ENCODE data around the gene CXXC1.

DNA sequence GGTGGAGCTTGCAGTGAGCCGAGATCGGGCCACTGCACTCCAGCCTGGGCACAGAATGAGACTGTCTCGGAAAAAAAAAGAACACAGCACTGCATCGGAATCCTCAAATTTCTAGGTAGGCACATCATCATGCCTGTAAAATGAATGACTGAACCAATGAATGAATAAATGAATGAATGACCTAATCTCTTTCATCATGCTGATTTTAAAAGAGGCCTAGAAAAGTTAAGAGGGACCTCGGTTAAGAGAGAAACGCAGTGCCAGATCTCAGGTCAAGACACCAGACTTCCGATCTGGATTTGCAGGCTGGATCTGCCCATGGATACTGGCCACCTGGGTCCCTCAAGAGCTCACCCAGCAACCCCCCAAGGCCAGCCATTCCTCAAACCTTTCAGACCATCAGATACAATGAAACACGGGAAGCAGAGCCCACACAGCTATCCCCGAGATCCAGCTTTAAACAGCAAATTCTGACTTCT, 5.3 kb downstream of the SMAD7 start:
- RRBS: no CpG with 5 or more reads among the region's 9 CpGs

- RRBS: 1% methylated on average over 22 of the region's 54 CpGs
Observed at GRCh38 chr18:48947977-48948966, 2.5 kb downstream of the SMAD7 start.

GRCh38 chr18:48956294-48956776, 5.6 kb upstream of the SMAD7 start:
- RRBS: no CpG with 5 or more reads among the region's 2 CpGs

DNA sequence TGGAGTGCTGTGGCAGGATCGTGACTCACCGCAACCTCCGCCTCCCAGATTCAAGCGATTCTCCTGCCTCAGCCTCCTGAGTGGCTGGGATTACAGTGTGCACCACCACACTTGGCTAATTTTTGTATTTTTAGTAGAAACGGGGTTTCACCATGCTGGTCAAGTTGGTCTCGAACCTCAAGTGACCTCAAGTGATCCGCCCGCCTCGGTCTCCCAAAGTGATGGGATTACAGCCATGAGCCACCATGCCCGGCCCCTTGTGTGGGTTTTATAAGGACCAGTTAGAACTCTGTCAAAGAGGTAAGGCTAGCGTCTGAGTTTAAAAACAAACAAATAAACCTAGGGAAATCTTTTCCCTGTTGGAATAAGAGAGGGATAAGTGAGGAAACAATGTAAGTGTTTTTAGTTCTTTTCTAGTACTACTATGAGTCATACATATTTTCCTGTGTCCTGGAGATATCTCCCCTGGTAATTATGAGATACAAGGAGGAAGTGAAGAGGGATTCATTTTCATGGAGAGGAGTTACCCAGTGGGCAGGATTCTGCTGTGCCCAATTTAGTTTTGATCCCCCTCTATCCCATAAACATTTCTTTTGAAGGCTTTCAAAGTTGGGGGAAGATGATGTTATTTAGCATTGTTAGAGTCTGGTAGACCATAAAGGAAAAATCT, 9.6 kb upstream of the SMAD7 start:
- RRBS: no CpG with 5 or more reads among the region's 11 CpGs

DNA sequence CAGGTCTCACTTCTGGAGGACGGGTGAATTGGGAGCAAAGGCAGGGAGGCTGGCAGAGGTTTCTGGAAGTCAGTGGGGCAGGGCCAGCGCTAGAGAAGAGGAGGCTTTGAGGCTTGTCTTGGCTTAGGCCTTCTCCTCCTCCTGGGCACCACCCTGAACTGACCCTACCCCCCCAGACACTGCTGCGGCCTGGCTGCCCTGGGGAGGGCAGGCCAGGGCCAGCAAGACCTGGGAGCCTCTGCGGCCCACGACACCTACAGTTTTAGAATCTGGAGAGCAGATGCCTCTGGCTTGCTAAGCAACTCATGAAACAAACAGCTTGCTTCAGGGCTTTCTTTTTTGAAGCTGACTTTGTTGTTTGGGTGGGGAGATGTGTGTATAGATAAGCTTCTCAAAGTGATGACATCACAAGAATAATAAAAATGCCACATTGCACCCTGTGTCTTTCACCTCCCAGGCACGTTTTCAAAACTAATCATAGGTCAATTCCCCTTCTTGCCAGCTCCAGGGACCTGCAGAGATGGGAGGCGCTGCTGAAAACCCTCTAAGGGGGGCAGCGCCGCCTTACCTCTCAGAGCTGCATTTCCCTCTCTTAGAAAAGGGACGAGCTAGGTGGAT, 46.2 kb upstream of the SMAD7 start:
- RRBS: no CpG with 5 or more reads among the region's 10 CpGs

- RRBS: 89% methylated on average over 2 of the region's 17 CpGs
Observed at GRCh38 chr18:49021327-49022034, 70.7 kb upstream of the SMAD7 start.

DNA sequence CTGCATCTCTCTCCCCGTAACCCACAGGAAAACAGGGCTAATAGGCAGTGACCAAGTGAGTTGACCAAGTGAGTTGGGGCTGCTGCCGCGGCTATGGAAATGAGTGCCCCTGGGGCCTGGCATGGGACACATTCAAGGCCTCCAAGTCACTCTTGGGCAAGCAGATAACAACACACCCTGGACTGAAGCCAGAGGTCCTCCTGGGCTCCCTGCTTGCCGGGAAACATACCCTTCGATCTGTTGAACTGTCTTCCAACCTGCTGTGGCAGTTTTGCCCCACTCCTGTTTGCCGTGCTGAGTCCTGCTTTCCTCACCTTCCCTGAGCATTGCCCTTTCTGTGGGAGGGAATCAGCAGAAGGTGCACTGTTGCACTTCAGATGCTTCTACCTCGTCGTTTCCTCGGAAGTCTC, 89.2 kb downstream of the LIPG start:
- RRBS: no CpG with 5 or more reads among the region's 9 CpGs

DNA sequence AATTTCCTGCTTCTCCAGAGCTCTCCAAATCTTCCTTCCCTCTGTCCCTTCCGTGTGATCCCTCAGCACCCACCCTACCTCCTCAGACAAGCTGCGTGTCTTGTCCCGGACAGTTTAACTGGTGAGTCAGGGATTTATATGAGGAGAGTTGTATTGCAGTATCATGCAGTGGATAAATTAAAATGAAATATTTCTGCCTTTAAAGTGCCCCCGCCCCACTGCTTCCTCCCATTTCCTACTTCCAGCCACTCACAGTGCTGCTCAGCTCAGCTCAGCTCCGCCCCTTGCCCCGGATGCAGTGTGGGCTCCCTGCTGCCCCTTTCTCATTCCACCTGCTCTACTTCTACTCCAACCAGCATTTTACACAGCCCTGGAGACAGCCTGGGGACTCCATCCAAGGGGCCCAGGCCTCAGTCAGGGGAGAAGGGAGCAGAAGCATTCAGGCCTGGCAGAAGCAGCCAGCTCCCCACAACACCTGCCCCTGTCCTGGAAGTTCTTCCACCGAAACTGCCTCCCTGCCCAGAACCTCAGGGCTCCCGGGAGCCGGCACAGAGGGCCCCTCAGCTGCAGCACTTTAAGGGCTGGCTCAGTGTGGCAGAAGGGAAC, 102.1 kb downstream of the LIPG start:
- RRBS: no CpG with 5 or more reads among the region's 9 CpGs

- RRBS: no CpG with 5 or more reads among the region's 14 CpGs
Observed at GRCh38 chr18:49849254-49850173, 36.2 kb upstream of the ACAA2 start.

DNA sequence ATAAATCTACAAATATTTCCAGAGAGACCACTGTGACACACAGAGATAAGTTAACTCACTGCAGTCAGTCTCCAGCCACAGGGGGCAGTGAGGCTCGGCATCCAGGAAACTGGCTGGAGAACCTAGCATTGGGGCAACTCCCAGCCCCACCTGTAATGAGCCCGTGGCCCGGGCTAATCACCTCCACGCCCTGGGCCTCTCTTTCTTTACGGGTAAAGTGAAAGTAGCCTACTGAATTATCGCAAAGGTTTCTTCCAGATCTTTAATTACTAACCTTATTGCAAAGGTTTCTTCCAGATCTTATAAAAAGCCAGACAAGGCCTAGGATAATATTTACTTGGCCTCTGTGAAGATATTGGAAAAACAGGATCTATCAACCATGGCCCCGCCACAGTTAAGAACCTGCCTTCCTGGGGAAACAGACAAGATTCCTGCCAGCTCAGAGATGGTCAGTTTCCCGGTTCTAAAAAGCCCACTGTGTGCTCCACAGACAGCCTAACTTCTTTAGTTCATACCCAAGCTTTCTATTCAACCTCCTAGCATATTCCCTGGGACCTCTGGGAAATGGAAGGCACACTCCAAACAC, 45.8 kb upstream of the ACAA2 start:
- RRBS: no CpG with 5 or more reads among the region's 8 CpGs

DNA sequence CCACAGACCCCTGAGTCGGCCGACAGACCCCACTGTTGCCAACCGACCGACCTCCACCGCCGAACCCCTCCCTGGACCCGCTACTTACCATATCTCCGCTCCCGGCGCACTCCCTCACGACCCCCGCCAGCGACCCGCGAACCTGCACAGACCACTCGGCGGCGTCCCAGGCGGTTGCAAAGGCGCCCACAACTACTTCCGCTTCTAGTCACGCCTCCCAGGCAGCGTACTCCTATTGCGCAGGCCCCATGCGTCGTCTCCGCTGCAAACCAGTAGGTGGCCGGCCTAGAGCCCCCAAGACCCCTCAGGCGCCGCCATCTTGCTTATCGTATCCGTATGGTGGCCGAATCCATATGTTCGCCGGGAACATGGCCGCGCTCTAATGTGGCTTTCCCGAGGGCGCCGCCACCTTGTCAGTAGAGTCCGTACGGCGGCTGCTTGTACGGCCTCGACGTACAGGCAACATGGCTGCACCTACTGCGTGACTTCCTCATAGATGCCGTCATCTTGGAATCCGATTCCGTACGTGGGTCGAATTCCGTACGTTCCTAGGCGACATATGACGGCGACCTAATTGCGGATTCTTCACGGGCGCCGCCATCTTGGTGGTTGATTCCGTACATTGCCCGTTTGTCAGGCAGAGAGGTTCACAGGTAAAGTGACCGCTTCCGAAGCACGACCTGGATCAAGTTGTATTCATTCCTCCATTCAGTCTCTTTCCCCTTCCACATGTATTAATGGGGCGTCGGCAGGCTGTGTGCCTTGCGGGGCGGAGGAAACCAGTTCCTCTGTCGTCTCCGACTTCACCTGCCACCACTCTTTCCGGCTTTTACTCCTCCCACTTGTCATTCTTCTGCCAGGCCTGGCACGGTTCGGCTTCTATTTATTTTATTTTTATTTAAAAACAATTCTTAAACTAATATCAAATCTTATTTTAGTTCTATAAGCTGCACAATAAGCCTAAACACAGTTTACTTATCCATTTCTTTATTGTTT, at the start of gene CXXC1:
CXXC1 (minus strand) TSS at position 194 of the 996 bp plus-strand sequence.
- RRBS: 2% methylated on average over 8 of the region's 75 CpGs

- RRBS: no CpG with 5 or more reads among the region's 7 CpGs
Observed at GRCh38 chr18:50611223-50611951, 51.5 kb downstream of the MAPK4 start.

GRCh38 chr18:50656894-50657580, 97.2 kb downstream of the MAPK4 start:
- RRBS: no CpG with 5 or more reads among the region's 9 CpGs

DNA sequence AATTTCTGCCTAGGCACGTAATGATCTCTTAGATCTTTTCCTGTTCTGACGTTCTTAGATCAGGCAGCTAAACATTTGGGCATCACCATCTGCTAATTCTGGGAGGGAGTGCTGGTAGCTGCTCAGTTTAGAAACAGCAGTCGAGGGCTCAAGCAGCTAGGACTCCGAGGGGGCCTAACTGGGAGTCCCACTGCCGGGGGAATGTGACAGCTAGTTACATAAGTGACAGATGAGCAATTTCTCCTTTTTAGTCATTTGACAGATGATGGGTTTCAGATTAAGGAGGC, 92.8 kb downstream of the MRO start:
- RRBS: no CpG with 5 or more reads among the region's 5 CpGs

GRCh38 chr18:50797067-50798141, 22.4 kb downstream of the MRO start:
- RRBS: no CpG with 5 or more reads among the region's 18 CpGs

DNA sequence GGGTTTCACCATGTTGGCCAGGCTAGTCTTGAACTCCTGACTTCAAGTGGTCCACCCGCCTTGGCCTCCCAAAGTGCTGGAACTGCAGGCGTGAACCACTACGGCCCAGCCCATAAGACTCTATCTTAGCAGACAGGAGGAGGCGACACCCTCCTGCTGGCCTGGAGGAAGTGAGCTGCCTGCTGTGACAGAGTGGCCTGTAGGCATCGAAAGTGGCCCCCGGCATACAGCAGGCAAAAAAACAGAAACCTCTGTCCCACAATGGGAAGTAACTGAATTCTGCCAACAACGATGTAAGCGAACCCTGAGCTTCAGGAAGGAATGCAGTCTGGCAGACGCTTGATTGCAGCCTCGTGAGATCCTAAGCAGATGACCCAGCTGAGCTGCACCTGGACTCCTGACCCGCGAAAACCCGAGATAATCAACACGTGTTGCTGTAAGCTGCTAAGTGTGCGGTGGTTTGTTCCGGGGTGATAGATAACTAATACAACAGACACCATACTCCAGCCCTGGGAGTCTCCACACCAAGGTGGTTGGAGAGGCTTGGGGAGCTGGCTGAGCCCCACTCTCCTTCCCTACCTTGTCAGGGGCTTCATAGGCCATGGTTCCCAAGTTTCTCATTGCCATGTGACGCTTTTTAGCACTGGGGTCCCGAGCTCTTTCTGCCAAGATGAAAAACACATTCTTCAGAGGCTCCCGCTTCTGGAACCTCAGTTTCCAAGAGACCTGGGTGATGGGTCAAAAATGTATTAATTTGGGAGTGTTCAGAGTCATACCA, 13.5 kb downstream of the MRO start:
- RRBS: no CpG with 5 or more reads among the region's 19 CpGs

- RRBS: no CpG with 5 or more reads among the region's 1 CpG
Observed at GRCh38 chr18:50973297-50973653, 5.4 kb downstream of the ELAC1 start.

DNA sequence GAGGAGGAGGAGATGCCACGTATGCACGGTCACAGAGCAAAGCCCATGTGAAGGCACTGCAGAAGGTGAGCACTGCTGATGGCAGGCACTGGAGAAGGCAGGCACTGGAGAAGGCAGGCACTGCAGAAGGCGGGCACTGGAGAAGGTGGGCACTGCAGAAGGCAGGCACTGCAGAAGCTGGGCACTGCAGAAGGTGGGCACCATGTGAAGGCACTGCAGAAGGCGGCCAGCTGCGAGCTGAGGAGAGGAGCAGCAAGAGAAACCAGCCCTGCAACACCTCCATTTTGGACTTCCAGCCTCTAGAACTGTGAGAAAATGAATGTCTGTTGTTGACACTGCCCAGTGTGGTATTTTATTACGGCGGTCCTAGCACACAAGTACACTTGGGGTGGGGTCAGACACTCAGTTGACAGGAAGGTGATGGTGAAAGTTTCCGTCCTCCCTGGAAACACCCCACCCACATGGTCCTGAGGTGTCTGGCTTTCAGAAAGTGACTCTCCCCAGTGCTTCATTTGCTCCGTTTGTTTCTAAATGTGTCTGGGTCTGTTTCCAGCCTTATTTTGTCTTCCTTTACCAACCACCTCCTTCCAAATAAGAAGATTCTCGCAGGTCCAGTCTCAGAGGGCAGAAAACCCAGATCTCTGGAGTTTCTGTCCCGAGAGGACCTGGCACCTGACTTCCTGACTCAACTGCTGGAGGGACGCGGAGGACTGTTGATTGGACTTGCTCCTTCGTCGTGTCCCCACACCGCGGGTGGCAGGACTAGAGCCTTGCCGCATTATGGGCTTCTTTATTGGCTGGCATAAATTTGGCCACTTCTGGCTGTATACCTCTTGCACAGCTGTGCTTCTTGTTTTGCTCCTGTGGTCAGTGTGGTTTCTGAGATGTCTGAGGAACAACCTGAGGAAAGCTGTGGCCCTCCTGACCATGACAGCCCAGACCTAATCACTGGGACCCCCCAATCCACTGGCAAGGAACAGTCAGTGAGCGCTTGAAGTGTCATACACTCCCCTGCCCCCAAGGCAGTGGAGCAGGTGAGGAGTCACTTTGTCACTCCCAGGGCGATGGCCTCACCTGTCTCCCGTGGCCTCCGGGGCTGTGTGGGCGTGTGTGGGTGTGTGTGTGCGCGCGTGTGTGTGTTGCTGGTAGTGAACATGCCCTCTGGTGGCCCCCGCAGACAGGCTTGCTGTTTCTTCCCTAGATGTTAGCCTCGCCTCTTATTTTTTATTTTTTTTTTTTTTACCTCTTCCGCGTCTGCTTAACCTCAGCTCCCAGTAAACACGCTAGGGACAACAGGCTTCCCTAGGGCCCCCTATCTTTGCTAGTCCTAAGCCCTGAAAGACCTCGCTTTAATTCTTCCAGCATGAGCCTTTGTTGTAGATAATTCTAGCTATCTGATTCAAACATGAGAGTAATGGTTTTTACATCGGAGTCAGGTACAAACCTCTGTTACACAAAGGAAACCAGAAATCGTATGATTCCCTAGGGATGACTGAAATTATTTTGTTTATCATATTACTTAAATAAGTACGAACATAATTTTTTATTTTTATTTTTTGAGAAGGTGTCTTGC, 45.7 kb downstream of the MEX3C start:
- RRBS: no CpG with 5 or more reads among the region's 35 CpGs

- RRBS: no CpG with 5 or more reads among the region's 8 CpGs
Observed at GRCh38 chr18:51447116-51447774, 249.8 kb upstream of the MEX3C start.